GM19239 (cell line): ENCODE measurements around a stretch of chr19.

DNA sequence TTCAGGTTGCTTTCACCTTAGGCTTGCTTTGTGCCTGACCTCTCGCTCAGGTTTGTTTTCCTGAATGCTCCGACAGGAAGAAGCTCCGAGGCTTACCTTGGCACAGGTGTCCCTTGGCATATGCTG, 1.7 kb downstream of the UPF1 start:
- RRBS: no CpG with 5 or more reads among the region's 3 CpGs

- RRBS: no CpG with 5 or more reads among the region's 14 CpGs
Observed at GRCh38 chr19:18845654-18846312, 14.0 kb downstream of the UPF1 start.

GRCh38 chr19:18868013-18868950, 27.7 kb downstream of the CERS1 start:
- RRBS: 91% methylated on average over 21 of the region's 79 CpGs

DNA sequence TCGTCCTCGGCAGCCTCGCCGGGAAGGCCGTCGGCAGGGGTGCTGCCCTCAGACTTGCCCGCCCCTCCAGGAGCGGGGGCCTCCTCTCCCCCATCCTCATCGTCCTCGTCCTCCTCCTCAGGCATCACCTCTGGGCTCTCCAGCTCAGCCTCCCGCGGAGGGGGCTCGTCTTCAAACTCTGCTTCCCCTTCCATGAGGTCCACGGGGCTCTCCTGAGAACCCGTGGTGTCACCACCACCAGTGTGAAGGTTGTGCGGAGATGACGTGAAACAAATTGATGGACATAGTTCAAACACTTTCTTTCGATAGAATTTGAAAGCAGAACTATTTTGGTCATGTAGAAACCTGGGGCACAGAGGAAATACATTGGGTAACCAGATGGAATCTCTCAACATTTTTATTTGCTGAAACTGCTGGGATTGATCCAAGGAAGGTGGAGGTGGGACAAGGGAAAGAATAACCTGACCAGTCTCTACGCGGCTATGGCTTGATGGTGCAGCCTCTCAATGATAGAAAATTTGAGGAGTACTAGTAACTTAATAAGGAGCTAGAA, 28.9 kb downstream of the SUGP2 start:
- RRBS: no CpG with 5 or more reads among the region's 20 CpGs

- RRBS: no CpG with 5 or more reads among the region's 9 CpGs
Observed at GRCh38 chr19:19112818-19113720, 25.2 kb downstream of the TMEM161A start.

GRCh38 chr19:19303556-19304276, 16.6 kb downstream of the SUGP1 start:
- RRBS: 99% methylated on average over 4 of the region's 22 CpGs

DNA sequence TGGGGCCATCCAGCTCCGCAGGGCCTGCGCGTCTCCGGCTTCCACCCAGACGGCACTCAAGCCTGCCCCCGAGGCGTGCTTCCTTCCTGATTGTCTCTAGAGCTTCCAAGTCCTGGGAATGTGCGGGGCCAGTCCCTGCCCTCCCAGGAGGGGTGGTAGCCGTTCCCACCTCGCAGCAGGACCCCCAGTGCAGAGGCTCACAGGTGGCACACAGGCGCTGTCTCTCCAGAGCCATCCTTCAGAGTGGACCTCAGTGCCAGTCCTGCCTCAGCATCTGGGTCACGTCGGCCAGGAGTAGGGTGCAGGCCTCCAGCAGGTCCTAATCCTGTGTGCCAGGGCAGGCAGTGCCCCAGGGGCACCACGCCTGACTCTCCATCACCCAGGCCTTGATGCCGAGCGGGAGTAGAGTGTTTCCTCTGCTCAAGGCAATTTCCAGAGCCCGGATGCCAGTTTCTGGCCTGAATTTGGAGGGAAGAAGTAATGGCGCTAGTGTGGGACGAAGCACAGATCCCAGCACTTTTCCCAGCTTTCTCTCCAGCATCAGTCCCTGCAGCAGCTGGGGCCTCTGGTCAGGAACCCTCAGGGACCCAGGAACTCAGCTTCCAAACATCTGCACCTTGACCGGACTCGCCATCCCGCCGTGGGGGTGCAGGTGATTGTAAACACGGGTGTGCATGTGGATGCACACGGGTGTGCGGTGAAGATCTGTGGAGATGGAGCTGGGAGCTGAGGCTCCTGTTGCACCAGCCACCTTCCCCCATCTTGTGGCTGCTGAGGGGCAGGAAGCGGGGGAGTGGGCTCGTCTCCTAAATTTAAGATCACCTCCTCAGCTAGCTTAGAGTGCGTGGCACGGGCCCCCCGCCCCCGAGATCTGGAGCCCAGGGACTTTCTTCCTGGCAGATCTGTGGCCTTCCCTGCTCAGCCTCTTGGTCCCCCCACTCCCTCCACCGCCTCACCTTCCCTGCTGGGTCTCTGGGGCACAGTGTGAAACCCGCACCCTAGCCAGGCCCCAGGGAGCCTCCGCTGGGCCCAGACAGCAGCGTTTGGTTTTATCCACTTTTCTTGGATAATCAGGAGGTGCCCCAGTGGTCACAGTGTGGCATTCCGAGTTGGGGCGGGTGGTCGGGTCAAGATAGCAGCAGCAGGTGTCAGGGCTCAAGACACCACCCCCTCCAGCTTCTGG, 35.6 kb downstream of the MAU2 start:
- RRBS: no CpG with 5 or more reads among the region's 39 CpGs

DNA sequence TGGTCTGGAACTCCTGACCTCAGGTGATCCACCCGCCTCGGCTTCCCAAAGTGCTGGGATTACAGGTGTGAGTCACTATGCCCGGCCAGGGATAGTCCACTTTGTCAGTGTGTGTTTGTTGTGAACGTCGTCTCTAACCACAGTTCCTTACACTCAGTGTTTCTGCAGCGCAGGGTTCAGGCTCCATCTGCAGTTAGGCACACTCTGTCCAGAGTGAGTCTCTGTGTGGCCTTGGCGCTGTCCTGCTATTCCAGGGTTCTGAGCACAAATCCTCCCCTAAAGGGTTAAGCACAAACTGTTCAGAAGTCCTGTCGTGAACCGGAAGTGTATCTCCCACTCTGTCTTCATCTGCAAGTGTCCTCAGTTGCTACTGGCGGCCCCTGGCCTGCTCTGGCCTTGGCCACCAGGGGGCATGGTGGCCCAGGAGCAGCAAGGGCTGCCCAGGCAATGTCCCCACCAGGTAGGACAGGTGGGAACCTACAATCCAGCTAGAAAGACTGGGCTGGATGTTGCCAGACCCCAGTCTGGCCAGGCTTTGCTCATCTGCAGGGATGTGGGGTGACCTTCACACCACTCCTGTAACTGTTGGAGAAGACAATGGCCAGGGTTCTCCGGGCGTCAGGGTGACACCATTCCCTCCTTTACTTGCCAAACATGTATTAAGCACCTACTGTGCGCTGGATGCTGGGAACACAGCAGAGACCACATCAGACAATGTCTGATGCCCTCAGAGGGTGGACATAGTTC, 38.7 kb upstream of the GATAD2A start:
- RRBS: no CpG with 5 or more reads among the region's 13 CpGs

DNA sequence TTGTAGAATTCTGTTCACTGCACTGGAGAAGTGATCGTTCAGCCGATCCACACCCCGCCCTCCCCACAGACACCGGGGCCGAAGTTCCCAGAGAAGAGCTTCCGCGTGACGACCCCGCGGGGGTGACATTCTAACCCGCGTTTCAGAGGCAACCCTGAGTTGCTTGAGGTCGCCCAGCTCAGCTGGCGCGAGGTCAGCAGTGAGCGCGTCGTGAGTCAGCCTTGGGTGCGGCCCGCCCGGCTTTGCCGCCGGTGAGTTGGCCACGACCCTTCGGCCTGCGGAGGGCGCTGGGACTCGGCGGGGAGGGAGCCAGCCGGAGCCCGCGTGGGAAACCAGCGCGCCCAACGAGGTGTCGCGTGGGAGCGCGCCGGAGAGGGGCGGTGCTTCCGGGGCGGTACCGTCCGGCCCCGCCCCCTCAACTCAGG, 285 bp upstream of the GATAD2A start:
- RRBS: 1% methylated on average over 18 of the region's 46 CpGs

DNA sequence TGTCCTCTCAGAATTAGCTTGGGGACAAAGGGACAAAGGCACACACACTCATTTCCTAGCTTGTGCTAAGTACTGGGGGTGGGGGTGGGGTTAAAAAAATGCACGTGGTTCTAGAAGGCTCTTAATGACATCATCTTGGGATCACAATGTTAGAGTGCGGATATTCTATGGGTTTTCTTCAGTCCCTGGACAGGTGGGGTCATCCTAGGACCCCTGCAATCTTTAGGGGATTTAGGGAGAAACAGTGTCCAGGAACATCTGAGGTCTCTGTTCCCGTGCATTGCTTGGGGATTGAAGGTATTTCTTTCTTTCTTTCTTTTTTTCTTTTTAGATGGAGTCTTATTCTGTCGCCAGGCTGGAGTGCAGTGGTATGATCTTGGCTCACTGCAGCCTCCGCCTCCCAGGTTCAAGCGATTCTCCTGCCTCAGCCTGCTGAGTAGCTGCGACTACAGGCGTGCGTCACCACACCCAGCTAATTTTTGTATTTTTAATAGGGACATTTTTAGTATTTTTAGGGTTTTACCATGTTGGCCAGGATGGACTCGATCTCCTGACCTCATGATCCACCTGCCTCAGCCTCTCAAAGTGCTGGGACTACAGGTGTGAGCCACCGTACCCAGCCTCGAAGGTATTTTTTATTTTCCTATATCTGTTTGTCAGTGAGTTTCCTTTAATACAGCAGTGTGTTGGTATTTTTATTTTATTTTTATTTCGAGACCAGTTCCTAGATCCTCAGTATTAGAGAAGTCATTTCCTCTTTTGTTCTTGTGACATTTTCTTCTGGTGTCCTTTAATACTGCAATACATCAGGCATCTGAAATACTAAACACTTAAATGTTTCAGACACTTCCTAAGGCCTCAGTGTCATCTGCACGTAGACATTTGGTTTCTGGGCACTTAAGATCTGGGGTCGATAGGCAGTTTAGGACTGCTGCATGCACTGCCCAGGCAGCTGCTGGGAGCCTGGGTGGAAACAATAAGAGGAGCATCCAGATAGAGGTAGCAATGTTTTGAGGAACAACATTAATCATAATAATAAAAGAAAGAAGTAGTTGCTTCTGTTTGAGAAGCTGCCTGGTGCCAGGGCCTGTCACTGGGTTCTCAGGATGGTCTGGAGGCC, 22.2 kb downstream of the GATAD2A start:
- RRBS: no CpG with 5 or more reads among the region's 15 CpGs

DNA sequence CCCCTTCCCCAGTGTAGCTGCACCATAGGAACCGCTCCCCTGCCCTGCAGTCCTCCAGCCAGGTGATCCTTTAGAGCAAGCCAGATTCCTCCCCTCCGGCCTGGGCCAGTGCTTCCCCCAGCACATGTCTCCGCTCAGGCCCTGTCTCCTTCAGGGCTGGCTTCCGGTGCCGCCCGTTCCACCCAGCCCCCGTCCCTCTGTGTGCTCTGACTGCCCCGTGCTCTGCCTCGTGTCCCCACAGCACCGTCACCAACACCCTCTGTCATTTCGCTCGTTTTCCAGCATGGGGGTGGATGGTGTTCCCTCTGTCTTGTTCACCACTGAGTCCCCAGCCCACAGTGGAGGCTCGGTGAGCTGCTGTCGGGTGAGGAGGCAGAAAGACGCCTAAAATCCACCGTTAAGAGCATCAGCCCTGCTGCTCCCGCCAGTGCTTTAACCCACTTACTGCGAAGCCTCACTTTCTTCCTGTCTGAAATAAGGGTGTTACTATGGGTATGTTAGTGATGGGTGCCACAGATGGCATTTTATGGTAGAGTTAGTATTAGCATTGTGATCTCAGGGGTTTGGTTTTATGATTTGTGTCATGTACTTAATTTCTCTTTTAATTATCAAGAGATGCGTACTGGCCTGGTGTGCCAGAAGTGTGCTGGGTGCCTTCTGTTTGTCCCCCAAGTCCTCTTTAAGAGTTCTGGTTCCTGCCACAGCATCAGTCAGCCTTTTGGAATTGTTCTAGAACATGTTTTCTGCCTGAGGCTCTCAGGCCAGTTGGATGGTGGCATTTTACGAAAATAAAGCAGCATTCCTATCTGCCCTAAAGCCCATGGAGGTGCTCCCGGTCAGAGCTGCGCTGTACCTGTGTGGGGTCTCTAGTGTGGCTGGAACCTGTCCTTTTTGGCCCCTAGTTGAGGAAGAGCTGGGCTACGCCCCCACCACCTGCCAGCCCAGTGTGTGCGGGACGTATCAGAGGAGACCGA, 54.3 kb downstream of the TSSK6 start:
- RRBS: 26% methylated on average over 3 of the region's 26 CpGs

GRCh38 chr19:19476478-19477222, 38.7 kb downstream of the TSSK6 start:
- RRBS: no CpG with 5 or more reads among the region's 14 CpGs

DNA sequence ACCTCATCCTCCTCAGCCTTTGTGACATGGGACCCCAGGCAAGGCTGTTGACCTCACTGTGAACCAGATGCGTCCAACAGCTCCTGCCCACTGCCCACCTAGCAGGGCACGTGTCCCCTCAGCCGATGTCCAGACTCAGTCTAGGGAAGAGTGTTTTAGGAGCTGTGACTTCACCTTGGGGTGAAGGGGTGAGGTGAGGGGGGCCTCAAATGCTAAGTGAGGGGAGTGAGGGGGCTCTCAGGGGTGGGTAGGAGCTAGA, 778 bp downstream of the YJEFN3 start:
- RRBS: no CpG with 5 or more reads among the region's 3 CpGs

- RRBS: no CpG with 5 or more reads among the region's 11 CpGs
Observed at GRCh38 chr19:19590959-19591692, 27.4 kb downstream of the PBX4 start.

DNA sequence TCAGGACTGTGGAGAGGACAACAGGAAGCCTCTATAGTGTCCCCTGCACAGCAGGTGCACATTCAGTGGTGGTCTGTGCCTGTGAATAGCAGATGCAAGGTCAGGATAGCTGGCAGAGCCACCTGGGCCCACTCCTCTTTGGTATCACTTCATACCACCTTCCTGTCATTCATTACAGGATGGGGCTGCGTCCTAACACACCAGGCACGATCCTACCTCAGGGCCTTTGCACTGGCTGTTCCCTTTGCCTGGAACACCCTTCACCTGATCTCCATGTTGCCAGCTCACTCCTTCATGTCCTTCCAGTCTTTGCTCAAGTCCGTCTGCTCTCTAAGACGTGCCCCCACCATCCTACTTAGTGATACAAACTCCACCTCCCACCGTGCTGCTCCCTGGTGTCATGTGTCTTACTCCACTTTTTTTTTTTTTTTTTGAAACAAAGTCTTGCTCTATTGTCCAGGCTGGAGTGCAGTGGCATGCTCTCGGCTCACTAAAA, 4.7 kb upstream of the LPAR2 start:
- RRBS: no CpG with 5 or more reads among the region's 6 CpGs

DNA sequence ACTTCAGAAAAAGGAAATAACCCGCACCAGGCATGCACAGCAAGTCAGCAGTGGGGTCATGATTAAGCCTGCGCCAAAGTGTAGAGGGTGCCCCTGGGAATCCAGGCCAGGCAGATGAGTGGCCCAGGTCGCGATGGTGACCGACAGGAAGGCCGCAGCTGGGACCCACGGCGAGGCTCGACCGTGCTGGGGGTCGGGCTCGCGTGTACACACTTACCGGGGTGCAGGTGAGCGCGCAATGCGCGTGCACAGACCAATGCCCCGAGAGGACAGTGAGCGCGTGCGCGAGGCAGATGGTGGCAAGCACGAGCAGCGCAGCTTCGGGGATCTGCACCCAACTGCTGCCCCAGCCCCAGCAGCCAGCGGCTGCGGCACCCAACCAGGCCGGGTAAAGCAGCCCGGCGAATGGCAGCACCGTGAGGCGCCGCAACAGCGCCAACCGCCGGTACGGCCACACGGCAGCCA, 390 bp downstream of the ATP13A1 start:
- RRBS: under 1% methylated on average over 10 of the region's 39 CpGs

GRCh38 chr19:20152496-20152927, 14.5 kb upstream of the ZNF486 start:
- RRBS: no CpG with 5 or more reads among the region's 15 CpGs

- RRBS: no CpG with 5 or more reads among the region's 4 CpGs
Observed at GRCh38 chr19:20321023-20321630, 154.1 kb downstream of the ZNF486 start.

- RRBS: no CpG with 5 or more reads among the region's 8 CpGs
Observed at GRCh38 chr19:20357876-20358442, 190.9 kb downstream of the ZNF486 start.

DNA sequence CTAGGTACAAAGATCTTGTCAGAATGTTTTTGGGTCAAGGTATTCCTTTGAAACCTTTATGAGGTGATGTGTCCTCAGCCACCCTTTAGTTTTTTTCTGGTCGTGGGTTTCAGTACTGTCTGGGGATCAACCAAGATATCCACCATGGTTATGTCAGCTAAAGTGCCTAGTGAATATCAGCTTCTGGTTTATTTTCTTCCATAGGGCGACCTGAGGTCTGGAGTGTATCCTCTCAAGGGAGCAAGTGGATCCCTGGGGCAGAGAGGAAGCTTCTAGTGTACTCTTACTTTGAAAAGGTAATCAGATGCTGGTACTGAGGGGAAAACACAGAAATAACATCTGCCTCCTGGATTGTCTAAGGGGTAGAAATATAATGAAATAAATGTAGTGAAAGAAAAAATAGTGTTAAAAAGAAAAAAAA, 1.8 kb downstream of the ZNF714 start:
- RRBS: no CpG with 5 or more reads among the region's 2 CpGs